ENCODE measurements around a stretch of chr7.

GRCh38 chr7:27175094-27176382 is 1.4 kb upstream of the HOXA10 start:
- PRO-cap: no peak
- RRBS: 90% methylated on average over 19 of the region's 47 CpGs

- PRO-cap: no peak
- RRBS: 2% methylated on average over 15 of the region's 58 CpGs
Observed at GRCh38 chr7:27179529-27180542, 5.2 kb downstream of the HOXA11 start.

DNA sequence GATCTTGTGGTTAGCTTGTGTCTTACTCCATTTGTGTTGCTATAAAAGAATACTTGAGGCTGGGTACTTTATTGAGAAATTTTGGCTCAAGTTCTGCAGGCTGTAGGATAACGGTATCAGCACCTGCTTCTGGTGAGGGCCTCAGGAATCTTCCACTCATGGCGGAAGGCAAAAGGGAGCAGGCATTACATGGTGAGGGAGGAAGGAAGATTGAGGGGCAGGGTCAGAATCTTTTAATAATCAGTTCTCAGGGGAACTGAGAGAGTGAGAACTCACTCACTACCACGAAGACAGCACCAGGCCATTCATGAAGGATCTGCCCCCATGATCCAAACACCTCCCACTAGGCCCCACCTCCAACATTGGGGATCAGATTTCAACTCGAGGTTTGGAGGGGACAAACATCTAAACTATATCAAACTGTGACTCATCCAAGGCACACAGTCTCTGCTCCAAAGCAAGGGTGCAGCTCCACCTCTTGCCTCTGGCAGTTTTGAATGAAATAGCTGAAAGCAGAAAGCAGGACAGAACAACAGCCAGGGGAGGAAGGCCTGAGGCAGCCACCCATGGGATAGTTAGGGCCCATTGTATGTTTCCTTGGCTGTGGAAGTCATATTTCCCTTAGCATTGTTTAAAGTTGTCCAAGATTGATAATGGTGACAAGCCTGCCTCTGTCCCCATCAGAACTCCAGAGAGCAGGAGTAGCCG is 129.6 kb downstream of the EVX1 start:
- PRO-cap: no peak
- RRBS: no CpG with 5 or more reads among the region's 5 CpGs

- PRO-cap: bidirectional peak, plus-strand start at chr7:27647262, minus-strand start at chr7:27647209
- RRBS: no CpG with 5 or more reads among the region's 6 CpGs
Observed at GRCh38 chr7:27647122-27647372, 15.6 kb downstream of the HIBADH start.

DNA sequence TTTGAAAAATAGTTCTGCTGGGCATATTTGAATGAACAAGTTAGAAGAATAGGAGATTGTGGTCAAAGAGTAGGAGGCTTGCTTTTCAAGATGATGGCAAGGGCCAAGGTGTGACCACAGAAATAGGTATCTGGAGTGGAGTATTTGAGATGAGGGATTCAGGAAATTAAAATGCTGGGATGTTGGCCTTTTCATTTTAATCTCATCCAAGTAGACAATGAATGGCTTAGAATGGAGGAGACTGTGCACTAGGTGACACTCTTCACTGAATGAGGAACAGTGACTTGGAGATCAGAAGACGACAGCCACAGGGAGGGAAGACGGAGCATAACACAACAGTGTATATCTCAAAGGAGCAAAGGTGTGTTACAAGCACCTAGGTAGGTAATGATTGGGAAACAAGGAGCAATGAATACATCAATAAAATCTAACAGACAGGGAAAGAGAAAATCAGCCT is 4.2 kb upstream of the TAX1BP1 start:
- PRO-cap: no peak
- RRBS: no CpG with 5 or more reads among the region's 2 CpGs

- PRO-cap: no peak
Observed at GRCh38 chr7:27799772-27800148, 59.8 kb downstream of the TAX1BP1 start.

DNA sequence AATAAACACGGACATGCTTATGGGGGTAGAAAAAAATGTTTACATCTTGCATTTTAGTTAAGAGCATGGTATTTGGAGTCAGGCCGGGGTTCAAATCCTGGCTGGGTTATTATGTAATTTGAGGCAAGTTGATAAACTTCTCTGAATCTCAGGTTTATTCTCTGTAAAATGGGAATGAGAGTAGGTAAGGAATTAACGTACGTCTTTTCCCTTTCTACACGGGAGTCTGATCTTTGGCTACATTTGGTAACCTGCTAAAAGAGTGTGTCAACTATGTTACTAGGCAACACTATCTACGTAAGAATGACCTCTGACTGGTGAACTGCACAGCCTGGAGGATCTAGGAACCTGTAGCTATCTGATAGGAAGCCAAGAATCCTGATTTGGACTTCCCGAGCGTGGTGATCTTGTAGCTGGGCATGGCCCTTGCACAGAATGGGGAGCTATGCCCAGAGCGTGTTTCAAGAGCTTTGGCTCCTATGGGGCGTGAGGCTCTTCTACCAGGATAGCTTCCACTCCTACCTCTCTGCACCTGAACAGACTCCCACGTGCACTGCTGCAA is 157.4 kb downstream of the TAX1BP1 start:
- PRO-cap: no peak
- RRBS: no CpG with 5 or more reads among the region's 11 CpGs

GRCh38 chr7:27900601-27901216 is 160.7 kb downstream of the TAX1BP1 start:
- PRO-cap: no peak
- RRBS: no CpG with 5 or more reads among the region's 6 CpGs

DNA sequence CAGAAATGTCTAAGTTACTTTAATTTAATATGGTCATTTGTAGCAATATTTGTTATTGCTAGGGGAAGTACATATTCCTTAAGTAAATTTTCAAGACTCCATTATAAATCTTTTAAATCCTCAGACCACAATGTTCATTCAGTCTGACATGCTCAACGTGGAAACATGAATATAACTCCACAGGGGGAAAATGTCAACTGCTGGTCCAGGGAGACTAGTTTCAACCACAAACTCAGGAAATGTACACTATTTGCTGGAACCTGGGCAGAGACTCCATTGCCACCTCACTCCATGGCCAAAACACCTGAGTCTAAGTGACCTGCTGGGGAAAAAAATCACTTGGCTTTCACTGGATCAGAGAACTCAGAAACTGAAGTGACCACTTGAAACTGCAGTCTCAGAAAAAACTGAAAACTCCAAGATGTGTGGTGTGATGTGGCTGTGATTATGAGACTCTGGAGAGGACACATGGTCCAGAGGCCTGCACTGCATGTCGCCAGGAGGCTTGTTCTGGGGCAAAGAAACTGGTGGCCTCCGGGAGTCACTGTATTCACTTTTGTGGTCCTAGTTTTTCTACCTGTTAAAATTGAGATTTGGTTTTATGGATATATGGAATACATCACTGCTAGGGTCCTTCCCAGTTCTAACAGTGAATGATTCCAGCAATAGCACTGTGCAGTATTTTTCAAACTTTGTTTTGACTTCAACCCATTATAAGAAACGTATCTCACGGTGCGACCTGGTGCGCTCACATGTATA is 161.4 kb downstream of the TAX1BP1 start:
- PRO-cap: no peak
- RRBS: no CpG with 5 or more reads among the region's 7 CpGs

DNA sequence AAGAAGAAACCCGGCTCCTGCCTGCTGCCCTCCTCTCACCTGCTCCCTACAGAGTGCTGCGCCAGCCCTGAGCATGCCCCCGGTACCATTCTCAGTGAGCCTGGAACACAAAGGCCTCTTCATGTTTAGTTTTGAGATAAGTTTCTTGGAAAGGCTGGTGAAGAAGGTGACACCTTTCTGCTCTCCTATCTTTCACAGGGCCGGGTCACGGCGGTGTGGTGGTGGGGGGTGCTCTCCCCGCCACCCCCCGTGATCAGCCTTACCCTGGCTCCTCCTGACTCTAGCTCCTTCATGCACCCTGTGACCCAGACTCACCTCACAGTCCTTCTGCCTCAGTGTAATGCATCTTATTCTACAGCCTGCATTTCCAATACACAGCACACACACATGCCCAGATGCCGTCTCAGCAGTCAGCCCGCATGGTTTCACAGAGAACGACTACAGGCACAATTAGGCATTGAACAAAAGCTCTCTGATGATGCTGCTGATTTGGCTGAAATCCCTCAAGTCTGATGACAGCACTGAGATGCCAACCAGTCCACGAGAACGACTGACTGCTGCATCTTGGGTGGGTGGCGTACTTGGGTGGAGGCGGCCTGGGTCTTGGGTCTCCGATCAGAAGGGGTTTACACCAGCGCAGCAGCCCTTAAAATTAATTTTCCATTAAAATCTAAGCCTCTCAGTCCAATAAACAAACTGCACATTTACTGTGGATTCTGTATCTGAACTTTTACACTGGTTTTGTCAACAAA is 200.3 kb downstream of the TAX1BP1 start:
- PRO-cap: no peak
- RRBS: 95% methylated on average over 3 of the region's 17 CpGs

DNA sequence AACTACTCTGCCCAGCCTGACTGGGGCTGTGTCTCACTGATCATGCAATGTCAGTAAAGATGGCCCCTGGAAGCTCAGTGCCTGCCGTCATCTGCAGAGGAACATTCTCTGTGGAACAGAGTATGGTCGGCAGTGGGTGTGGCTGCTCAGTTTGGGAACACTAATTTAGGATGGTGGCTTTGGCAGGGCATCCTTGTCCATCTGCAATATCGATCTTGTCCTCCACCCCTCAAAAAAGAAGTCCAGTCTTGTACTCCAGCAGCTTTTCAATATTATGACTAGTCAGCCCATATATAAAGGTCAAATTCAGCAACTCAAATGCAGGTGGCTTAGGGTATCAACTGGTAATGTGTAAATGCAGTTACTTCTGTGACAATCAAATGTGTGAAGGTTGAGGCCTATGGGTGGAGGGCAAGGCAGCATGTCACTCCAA is 214.3 kb downstream of the TAX1BP1 start:
- PRO-cap: no peak
- RRBS: no CpG with 5 or more reads among the region's 3 CpGs

DNA sequence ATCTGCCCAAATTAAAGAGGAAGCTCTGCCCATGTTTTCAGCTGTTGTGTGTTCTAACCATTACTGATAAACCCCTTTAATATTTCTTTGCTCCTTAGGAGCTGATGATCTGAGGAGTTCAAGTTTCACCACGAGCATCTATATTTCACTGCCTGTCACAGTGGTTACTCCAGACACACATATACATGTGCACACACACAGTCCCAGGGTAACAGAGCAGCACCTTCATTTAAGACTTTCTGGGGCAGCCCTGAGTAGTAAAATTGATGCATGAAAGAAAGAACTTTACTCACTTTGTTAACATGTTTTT is 94.3 kb downstream of the JAZF1 start:
- PRO-cap: no peak
- RRBS: no CpG with 5 or more reads among the region's 1 CpG

GRCh38 chr7:28144245-28144702 is 36.3 kb downstream of the JAZF1 start:
- PRO-cap: no peak
- RRBS: no CpG with 5 or more reads among the region's 3 CpGs

DNA sequence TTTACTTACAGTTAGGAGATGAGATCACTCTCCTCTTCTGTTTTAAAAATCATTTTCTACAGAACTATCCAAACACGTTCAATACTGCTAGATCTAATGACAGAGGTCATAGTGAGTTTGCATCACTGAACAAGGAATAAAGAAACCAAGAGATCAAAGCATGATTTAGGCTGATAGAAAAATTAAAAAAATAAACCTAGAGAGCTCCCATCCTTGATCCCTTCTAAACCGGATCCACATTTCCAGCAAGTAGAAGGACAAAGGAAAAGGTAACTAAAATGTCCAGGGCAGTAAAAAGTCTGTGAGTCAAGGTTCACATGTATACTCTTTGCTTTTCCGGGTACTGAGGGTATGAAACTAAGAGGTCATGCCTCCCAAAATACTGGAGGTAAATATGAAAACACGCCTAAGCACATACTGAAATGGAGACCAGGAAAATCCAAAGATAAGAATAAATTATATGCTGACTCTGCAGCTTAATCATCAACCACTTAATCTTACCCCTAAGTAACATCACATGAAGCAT is 35.6 kb downstream of the JAZF1 start:
- PRO-cap: no peak
- RRBS: 100% methylated on average over 1 of the region's 4 CpGs

GRCh38 chr7:28358450-28358771 is 53.9 kb upstream of the CREB5 start:
- PRO-cap: unidirectional peak, minus-strand start at chr7:28358670
- RRBS: no CpG with 5 or more reads among the region's 4 CpGs

GRCh38 chr7:28432291-28432732 is 20.0 kb downstream of the CREB5 start:
- PRO-cap: no peak
- RRBS: no CpG with 5 or more reads among the region's 8 CpGs

GRCh38 chr7:28685118-28685504 is 272.8 kb downstream of the CREB5 start:
- PRO-cap: no peak
- RRBS: no CpG with 5 or more reads among the region's 7 CpGs

GRCh38 chr7:28686438-28686812 is 271.7 kb downstream of the TRIL start:
- PRO-cap: bidirectional peak, plus-strand start at chr7:28686682, minus-strand start at chr7:28686599
- RRBS: no CpG with 5 or more reads among the region's 13 CpGs

DNA sequence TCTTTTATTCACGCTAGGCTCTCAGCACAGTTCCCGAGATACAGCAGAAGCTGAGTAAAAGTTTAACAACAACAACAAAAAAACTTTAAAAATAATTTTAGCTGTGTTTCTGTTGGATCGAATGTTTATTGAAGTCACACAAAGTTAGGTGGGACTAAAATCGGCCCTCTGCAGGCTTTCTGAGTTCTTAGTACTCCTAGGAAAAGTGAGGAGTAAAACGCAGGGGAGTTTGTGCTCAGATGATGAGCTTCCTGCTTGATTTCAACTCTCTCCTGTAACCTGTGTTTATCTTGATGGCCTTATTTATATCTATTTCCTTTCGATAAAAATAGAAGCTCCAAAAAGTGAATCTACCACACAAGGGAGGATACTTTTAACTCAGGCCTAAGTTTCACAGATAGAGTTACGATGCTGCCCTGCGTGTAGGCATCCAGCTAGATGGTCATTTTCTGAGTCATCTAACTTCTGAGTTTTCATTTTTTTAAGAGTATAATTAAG is 257.6 kb downstream of the TRIL start:
- PRO-cap: no peak
- RRBS: no CpG with 5 or more reads among the region's 8 CpGs

DNA sequence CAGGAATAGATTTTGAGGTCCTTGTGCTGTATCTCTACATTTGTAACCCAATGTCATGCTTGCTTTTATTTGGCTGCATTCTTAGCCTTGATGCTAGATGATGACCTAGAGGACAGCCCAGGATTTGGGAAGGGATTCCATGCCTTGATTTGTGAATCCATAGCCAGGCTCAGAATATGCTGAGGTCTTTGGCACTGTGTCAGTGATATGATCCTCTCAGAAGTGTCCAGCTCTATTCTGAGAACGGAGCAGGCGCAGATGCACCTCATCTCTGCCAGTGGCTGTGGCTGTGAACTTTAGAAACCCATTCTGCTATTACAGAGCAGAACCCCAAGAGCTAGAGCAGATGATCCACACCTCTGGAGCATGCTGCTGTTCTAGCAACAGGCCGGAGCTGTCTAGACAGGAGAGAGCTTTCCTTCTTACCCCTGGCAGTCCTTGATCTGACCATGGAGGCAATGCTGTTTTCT is 212.8 kb downstream of the TRIL start:
- PRO-cap: no peak
- RRBS: no CpG with 5 or more reads among the region's 3 CpGs